Skeletal muscle satellite cell (primary cell): ENCODE results near the gene PCLAF.

- CAGE, long polyA plus RNA, result no peak
Observed at GRCh38 chr15:63830075-63830571, 3.6 kb downstream of the HERC1 start.

DNA sequence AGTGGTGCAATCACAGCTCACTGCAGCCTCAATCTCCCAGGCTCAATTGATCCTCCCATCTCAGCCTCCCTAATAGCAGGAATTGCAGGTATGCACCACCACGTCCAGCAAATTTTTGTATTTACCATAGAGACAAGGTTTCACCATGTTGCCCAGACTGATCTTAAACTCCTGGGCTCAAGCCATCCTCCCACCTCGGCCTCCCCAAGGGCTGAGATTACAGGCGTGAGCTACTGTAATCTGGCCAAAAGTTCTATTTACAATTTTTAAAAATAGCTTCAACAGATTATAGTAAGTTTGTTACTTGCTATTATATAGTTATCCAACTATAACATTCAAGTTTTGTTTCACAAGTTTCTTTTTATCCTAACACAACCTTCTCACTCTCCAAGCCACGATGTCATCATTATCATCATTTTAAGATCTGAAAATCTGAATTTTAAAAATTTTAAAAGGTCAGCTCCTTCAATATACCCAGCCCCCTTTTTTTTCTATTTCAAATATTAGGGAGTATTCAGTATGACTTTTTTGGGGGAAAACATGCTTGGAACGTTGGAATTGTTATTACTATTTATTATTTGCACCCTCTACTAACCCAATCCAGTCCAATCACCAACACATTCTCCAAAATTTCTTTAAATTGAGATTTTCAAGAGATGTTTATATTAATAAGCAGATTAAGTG, 2.4 kb downstream of the HERC1 start:
- CAGE, long polyA plus RNA, result no peak

DNA sequence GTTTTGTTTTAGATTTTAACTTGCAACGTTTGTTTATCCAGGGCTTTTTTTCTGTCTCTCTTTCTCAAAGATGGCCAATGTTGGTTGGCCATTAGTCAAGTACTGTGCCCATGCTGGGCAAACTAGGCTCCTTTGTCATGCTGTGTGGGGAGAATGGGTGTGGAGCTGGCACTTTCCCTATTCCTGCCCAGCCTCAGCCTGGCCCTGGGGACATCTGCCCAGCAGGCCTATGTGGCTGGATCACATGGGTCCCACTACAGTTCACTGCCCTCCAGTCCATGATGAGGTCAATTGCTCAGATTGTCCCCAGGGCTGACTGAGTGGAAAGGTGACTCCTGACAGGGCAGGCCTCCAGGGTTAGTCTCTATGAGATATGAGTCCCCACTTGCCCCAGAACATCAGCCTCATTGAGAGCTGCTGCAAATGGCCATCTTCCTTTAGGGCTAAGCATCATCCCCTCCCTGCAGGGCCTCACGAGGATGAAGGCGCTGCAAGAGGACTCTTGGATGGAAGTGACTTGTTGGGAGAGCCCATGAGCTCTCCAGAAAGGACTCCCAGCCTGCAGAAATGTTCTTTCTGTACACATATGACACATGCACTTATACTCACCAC, 54.5 kb upstream of the HERC1 start:
- CAGE, long polyA plus RNA, result no peak

GRCh38 chr15:63892675-63893260, 59.0 kb upstream of the HERC1 start:
- CAGE, long polyA plus RNA, result no peak

- CAGE, long polyA plus RNA, result no peak
Observed at GRCh38 chr15:63951076-63951669, 95.1 kb downstream of the DAPK2 start.

DNA sequence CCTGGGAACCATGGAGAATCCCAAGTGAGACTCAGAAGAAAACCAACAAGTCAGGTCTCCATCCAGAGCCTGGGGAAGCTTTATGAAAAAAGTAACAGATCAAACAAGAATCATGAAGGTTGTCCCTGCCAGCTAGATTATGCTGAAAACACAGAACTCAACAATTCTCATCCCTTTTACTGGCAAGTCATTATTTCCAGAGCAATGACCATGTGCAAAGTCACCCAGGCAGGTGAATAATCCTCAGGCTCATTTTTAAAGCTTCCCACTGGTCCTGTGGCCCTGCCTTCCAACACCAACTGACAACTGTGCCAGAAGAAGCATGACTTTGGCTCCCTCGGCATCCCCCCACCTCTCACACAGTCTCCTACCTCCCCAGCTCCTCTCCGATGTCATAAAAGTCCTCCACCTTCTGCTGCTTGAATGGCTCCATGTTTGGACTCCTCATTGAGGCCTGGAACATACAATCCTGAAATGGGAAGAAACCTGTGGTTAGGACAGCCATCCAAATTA, 6.4 kb downstream of the DAPK2 start:
- CAGE, long polyA plus RNA, result no peak

DNA sequence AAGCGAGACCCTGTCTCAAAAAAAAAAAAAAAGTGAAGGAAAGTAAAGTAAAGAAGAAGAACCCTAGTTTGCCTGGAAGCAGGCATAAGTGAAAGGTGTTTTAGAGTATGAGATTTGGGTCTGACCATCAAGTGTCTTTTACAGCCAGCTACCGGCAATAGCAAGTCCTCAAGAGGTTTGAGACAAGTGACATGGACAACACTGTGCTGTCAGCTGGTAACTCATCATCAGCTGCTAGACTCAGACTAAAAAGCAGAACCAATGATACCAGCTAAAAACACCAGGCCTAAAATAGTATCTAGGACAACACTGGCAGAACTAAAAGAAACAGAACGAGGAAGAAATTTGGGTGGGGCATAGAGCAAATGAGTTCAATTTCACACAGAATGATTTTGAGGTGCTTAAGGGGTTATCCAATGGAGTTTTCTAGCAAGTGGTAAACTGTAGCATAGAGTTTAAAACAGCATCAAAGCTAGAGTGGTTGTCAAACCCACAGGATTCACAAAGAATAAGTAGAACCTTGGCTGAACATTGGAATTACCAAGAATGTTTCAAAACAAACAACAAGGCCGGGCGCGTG, 4.1 kb downstream of the CIAO2A start:
- CAGE, long polyA plus RNA, result no peak

- CAGE, long polyA plus RNA, result start-site peak on the minus strand at chr15:64381438-64381445, 438 and 416 reads in 2 replicates
Observed at GRCh38 chr15:64380920-64381885, at the start of gene PCLAF. Gene PCLAF, minus strand, starts transcription at chr15:64381441.

DNA sequence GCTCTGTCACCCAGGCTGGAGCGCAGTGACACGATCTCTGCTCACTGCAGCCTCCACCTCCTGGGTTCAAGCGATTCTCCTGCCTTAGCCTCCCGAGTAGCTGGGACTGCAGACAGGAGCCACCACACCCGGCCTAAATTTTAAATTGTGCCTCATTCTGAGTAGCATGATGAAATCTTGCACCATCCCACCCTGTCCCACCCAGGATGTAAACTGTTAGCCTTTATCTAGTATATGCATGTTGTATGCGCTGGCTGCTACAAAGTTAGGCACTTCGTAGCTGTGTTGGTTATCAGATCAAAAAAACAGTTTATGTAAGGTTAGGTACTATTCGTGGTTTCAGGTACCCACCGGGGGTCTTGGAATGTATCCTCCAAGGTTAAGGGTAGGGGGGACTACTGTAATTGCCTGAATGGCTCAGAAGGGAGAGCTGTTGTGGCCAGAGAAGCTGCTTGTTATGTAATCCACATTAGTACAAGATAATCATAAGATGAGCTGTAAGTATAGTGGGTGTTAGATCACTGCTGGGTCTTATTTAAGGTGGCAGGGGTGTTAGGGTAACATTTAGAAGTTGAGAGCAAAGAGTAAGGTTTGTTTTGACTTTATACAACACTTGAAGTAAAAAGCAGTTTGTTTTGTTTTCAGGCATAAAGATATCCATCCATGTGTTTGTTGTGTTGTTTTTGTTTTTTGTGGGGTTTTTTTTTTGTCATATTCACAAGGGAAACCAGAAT, 103.7 kb downstream of the ZNF609 start:
- CAGE, long polyA plus RNA, result no peak

DNA sequence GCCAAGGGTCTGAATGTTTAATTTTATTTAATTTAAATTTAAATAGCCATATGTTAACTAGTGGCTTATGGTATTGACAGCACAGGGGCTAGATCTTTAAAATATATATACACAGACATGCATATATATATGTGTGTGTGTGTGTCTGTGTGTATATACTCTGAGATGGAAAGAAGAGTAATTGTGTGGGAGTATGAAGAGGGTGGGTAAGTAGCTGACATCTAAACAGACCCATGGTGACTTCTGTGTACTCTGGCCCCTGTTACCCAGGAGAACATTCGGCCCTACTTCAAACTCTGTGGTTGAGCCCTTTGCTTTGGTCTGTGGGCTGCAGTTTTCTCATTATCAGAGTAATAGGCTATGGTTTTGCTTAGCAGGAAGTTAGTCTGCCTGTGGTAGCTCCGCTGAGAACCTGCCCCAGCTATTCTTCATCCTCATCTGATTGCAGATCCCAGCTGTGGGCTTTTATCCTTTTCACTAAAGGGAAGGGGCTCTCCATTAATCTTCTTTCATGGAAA, 141.4 kb downstream of the RBPMS2 start:
- CAGE, long polyA plus RNA, result no peak

DNA sequence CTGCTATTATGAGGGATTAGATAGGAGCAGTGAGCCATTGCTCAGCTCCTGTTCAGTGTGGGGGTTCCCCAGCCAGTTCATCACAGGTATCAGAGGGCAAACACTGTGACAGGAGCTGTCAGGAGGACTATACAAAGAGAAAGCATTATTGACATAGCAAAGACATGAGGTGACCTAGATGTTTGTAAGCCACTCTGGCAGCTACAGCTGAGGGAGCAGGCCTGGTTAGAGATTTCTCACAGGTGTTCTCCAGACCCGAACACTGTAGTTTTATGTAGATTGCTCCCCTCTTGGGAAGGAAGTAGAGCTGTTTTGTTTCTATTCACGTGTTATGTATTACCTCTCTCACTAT, 123.8 kb downstream of the RBPMS2 start:
- CAGE, long polyA plus RNA, result no peak

GRCh38 chr15:64700881-64701591, 74.4 kb downstream of the RBPMS2 start:
- CAGE, long polyA plus RNA, result no peak

GRCh38 chr15:64816445-64816912, 9.0 kb downstream of the PIF1 start:
- CAGE, long polyA plus RNA, result no peak

- CAGE, long polyA plus RNA, result no peak
Observed at GRCh38 chr15:64872969-64873489, 31.3 kb downstream of the PLEKHO2 start.

DNA sequence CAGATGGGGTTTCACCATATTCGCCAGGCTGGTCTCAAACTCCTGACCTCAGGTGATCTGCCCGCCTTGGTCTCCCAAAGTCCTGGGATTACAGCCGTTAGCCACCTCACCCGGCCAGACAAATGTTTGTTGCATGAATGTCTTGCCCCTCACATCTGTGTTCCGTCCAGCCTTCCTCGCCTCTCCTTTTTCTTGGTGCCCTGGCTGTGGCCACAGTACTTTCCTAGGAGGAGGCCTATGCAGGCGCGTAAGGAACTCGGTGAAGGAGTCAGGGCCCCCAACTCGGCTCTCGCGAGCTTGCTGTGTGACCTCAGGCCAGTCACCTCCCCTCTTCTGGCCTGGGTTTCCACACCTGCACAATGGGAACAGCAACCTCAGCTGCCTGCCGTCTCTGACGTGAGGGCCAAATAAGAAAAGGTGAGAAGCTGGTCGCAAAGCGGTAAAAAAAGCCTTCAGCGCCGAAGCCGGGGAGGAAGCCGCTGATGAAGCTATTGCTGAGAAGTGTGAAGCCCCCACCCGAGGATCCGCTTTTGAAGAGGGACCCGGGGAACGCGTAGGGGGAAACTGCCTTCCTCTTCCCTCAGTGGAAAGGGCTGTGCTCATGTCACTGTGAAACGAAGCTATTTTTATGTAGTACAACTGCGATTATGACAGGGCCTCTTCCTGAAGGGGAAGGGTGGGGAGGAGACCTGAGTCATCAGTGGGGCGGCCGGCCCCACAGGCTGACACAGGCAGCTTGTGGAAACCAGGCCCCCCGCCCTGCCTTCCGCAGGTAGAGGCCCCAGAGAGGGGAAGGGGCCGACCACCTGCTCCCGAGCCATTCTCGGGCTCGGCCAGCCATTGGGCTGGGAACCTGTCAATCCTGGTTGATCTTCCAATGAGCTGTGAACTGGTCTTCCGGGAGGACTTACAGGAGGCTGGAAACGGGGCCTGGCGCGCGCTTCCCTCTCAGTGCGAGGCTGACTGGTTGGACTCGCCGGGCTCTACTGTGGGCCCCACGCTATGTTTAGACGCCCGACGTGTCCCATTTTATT, 18.1 kb upstream of the ANKDD1A start:
- CAGE, long polyA plus RNA, result no peak

- CAGE, long polyA plus RNA, result no peak
Observed at GRCh38 chr15:64895142-64896081, 16.3 kb upstream of the ANKDD1A start.

- CAGE, long polyA plus RNA, result no peak
Observed at GRCh38 chr15:65085232-65085929, 8.8 kb downstream of the KBTBD13 start.

DNA sequence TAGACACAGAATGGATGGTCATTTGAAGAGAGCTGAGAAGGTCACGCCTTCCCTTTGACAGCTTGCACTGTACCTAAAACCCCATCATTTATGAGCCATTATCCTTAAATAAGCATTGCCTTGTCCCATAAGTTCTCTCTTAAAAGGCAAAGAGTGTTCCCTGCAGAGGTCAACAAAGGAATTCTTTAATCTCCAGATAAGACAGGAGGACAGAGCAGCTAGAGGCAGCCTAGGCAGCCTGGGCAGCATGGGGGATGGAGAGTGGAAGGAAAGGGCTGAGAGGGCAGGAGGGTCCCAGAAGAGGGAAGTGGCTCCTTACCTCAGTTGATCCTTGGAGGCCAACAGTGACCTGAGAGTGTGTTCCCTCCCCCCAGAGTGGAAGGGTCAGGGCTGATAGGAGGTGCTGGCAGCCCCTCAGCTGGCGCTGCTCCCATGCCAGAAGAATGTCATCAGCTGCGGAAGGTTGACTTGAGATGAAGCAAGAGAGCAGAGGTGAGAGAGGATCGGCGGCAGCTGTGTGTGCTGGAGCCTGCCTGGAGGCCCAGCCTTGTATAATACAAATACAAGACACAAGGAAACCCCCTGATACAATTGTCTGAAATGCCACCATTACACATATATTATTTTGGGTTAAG, 12.8 kb downstream of the KBTBD13 start:
- CAGE, long polyA plus RNA, result no peak

DNA sequence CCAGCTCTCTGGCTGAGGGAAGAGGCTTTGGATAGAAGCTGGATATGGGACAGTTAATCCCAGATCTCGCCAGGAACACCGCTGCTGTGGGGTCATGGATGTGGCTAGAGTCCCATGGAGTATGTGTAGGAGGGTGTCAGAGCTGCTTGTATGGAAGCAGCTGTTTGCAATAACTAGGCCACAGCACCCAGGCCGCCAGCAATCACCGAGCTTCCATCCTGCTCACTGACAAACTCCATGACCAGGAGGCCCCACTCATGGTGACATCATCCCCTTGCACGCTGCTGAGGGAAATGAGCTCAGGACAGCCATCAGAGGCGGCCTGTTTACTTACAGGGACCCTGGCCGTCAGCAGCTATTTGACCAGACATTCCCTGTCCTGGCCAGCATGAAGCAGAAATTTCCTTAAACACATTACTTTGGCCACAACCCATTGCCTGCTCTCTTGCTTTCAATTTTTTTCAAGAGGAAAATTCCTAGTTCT, 34.2 kb upstream of the CILP start:
- CAGE, long polyA plus RNA, result no peak

DNA sequence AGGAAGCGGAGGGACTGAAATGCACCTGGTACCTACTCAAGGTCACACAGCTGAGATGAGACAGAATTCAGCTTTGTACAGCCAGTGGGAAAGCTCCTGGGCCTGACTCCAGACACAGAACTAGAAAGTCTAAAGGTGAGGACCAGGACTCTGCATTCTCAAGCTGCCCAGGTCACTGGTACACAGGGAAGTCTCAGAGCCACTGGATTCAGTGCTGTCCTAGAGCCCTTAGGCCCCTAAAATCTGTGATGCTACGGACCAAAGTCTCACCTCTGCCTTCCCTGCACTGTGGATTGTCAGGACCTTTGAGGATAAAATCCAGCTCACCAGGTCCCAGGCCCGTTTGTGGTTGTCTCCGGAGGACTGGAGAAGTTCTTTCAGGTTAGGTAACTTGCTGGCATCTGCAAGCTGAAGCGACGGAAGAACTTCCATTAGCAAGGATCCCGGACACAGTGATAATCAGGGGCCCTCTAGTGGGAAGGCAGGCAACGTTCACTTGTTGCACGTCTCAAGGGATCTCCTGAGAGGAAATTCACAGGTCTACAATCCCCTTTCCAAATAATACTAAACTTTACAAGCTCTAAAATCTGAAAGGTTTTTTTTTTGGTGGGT, 15.9 kb downstream of the PARP16 start:
- CAGE, long polyA plus RNA, result no peak